ENCODE data around the gene MKLN1.

DNA sequence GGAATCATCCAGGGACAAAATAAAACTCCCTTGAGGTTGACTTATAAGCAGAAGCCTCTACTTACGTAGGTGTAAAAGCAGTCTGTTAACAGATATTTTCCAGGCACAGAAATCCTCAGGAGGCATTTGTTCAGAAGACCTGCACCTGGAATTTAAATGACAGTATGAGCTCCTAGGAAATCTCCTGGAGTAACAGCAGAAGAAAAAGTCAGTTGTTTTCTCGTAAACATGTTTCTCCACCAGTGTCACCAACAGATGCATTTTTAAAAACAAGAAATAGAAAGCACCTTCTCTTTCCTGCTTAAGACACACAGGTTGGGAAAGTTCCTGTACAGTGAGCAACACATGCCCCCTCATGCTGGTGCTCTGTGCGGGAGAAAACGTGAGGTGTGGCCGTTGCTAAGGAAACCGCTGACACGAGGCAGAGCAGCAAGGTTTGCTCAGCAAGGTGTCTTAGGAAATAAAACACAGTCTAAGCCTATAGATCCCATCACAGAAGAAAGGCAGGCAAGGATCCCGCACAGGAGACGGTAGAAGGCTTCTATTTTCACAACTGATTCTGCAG, 150.3 kb upstream of the KLF14 start:
- PRO-cap, 4 experiments, result no peak in any of the 4 experiments
- RAMPAGE, long total RNA, 2 experiments, result no peak in any of the 2 experiments

DNA sequence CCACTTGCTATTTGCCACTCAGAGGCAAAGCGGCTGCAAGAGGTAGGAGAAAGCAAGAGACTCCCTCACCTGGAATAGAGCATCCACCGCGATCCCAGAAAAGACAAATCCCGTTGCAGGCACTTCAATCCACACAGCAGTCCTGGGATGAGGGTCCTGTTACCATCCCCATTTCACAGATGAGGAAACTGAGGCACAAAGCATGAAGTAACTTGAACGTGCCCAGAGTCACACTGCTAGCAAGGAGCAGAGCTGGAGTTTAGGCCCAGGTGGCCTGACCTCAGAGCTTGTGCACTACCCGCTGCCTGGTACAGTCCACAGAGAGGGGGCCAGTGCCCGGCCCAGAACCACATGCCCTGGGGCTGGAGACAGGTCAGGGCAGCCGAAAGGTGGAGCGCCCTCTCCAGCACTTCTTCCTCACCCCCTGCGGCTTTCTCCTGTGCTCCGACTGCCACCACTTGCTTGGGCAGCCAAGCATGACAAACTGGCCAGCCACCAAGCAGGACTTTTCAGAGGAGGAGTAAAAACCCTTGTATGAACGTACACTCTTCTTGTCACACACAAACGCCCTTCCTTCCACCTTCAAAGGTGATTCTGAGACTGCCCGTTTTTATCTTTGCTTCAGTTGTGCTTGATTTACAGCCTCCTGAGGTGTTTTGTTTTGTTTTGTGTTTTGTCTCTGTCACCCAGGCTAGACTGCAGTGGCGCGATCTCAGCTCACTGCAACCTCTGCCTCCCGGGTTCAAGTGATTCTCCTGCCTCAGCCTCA, 164.0 kb upstream of the KLF14 start:
- PRO-cap, 4 experiments, result no peak in any of the 4 experiments
- RAMPAGE, long total RNA, 2 experiments, result no peak in any of the 2 experiments

DNA sequence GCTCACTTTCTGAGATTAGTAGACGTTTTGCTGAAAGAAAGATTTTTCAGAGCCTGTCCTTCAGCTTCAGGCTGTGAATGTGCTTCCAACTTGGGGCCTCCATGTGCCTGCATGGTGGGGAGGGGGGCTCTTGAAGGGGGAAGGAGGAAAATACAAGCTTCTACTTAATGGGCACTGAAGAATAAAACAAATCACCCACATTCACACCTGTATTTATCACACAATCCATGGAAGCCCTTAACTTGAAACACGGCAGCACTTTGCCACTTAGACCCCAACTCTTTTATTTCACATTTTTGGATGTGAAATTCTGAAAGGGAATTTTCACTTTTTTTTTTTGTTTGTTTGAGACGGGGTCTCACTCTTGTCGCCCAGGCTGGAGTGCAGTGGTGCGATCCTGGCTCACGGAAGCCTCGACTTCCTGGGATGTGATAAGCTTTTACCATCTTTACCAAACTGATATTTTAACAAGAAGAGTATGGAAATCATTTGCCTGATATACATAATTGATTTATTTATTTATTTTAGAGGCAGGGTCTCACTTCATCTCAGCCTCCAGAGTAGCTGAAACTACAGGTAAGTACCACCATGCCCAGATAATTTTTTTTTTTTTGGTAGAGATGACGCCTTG, 180.5 kb upstream of the KLF14 start:
- PRO-cap, 4 experiments, result no peak in any of the 4 experiments
- RAMPAGE, long total RNA, 2 experiments, result no peak in any of the 2 experiments

GRCh38 chr7:130935433-130936199, 201.6 kb upstream of the KLF14 start:
- PRO-cap, 4 experiments, result no peak in any of the 4 experiments
- RAMPAGE, long total RNA, 2 experiments, result no peak in any of the 2 experiments

DNA sequence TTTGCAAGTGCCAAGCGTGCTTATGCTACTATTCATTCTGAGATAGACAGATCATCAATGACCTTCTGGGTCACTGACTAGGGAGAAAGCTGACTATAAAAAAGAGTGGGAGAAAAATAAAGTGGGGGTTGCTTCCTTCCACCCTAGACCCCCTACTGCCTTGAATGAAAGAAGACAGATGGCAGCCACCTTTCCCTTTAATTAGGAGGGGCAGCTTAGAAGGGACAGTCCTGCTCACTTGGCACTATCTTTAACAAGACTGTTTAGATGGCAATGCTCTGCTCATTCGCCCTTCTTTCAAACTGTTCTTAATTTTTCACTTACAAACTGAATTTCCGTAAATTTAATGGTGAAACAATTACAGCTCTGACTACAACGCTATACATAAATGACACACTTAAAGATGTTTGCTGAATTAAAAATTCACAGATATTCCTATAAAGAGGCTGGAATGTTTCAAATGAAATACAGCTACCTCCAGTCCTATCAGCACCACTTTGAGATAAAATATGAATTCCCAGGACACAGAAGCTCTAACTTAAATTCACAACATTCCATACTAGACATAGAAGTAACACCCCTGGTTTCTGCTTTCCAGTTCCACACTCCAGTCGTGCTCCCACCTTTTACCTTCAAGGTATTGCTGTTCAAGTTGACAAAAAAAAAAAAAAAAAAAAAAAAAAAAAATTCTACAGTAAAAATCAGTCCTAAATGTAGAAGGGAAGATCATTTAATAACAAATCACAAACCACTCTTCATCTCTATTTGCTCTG, 206.0 kb upstream of the KLF14 start:
- PRO-cap, 4 experiments, result peak in 4 of 4 experiments; most common plus-strand start position 200 of the sequence (in 3); most common minus-strand start position 628 of the sequence (in 3)
- RAMPAGE, long total RNA, 2 experiments, result no peak in any of the 2 experiments

GRCh38 chr7:130940562-130941296, 206.7 kb upstream of the KLF14 start:
- PRO-cap, 4 experiments, result peak in 4 of 4 experiments; most common plus-strand start chr7:130940694 (in 4); most common minus-strand start chr7:130941062 (in 4)
- RAMPAGE, long total RNA, 2 experiments, result no peak in any of the 2 experiments

GRCh38 chr7:130957195-130957548, 223.2 kb upstream of the KLF14 start:
- PRO-cap, 4 experiments, result peak in 1 of 4 experiments; most common plus-strand start chr7:130957300 (in 1)
- RAMPAGE, long total RNA, 2 experiments, result no peak in any of the 2 experiments

DNA sequence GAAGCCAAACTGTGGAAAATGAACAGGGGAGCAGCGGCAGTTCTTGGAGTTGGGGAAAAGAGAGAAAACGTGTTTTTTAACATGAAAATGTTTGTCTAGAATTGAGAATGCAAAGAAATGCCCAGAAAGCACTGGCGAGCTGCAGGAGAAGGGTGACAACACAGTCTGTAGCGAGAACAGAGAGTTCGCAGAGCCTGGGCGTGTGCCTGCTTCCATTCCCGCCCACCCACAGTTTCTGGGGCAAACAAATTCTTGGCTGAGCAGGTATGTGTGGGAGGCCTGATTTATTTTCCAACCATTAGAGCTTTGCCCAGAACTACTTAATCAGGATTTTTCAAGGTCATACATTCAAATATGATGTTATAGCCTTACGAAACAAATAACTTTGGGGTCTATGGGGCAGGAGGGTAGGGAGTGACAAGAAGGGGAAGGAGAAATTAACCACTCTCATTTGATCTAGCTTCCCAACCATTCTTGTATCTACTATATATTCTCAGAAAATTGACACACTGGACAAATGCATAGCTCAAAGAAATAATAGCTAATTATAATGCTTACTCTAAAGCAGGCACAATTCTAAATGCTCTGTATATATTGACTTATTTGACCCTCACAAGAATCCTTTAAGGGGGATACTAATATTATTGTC, 260.8 kb upstream of the KLF14 start:
- PRO-cap, 4 experiments, result peak in 2 of 4 experiments; most common plus-strand start position 179 of the sequence (in 1); most common minus-strand start position 237 of the sequence (in 2)
- RAMPAGE, long total RNA, 2 experiments, result no peak in any of the 2 experiments

GRCh38 chr7:130995377-130996177, 261.6 kb upstream of the KLF14 start:
- PRO-cap, 4 experiments, result peak in 1 of 4 experiments; most common plus-strand start chr7:130996017 (in 1); most common minus-strand start chr7:130995761 (in 1)
- RAMPAGE, long total RNA, 2 experiments, result no peak in any of the 2 experiments

- PRO-cap, 4 experiments, result no peak in any of the 4 experiments
- RAMPAGE, long total RNA, 2 experiments, result no peak in any of the 2 experiments
Measured at GRCh38 chr7:131008659-131009150, 274.7 kb upstream of the KLF14 start.

DNA sequence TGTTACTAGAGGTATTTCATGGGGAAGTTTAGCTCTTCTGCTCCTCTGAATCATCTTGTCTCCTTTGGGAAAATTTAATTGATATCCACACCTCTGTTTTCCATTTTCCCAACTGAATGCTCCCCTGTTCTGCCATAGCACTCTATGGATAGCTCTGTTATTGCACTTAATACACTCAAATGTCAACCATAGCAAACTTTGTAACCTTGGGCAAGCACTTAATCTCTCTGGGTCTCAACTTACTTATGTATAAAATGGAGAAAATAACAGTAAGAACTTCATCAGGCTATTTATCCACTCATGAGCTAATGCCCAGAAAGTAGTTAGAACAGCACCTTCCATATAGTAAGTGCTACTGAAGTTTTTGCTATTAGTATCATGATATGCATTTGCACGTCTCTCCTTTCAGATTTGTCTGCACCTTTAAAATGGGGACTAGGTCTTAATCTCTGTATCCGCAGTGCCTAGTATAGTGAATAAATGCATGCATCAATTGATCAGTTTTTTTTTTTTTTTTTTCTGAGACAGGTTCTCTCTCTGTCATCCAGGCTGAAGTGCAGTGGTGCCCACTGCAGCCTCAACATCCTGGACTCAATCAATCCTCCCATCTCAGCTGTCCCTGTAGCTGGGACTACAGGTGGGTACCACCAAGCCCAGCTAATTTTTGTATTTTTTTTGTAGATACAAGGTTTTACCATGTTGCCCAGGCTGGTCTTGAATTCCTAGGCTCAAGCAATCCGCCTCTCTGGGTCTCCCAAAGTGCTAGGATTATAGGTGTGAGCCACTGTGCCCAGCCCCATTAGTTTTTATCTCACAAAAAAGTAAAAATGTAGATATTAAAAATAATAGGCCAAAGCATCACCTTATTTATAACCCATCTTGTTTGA, 290.4 kb upstream of the KLF14 start:
- PRO-cap, 4 experiments, result no peak in any of the 4 experiments
- RAMPAGE, long total RNA, 2 experiments, result no peak in any of the 2 experiments

GRCh38 chr7:131027129-131028104, 293.4 kb upstream of the KLF14 start:
- PRO-cap, 4 experiments, result no peak in any of the 4 experiments
- RAMPAGE, long total RNA, 2 experiments, result no peak in any of the 2 experiments

DNA sequence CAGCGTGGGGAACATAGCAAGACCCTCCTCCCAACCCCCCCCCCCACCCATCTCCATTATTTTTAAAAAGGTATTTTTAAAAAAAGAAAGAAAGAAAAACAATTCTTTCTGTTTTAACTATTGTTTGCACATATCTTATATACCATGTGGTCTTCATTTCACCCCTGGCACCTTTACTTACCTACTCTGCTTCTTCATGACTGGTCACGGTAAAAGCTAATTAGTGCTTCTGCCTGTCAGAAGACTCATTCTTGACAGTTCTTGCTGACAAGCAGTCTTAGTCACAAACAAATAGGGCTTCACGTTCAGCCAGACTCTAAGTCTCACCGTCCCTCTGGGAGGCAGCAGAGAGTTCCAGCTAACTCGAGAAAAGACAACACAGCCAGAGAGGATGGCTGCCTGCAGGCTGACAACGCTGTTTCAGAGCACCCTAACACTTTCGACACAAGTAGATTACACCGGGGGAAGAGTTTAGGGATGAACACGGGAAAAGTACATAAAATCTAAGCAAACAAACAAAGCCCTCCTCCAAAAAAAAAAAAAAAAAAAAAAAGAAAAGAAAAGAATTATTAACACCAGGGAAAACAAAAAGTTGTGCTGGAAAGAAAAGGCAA, 258.5 kb upstream of the MKLN1 start:
- PRO-cap, 4 experiments, result peak in 3 of 4 experiments; most common plus-strand start position 385 of the sequence (in 3); most common minus-strand start position 289 of the sequence (in 1)
- RAMPAGE, long total RNA, 2 experiments, result no peak in any of the 2 experiments

GRCh38 chr7:131105109-131105475, 222.6 kb upstream of the MKLN1 start:
- PRO-cap, 4 experiments, result no peak in any of the 4 experiments
- RAMPAGE, long total RNA, 2 experiments, result no peak in any of the 2 experiments

GRCh38 chr7:131107305-131107538, 220.5 kb upstream of the MKLN1 start:
- PRO-cap, 4 experiments, result no peak in any of the 4 experiments
- RAMPAGE, long total RNA, 2 experiments, result no peak in any of the 2 experiments

DNA sequence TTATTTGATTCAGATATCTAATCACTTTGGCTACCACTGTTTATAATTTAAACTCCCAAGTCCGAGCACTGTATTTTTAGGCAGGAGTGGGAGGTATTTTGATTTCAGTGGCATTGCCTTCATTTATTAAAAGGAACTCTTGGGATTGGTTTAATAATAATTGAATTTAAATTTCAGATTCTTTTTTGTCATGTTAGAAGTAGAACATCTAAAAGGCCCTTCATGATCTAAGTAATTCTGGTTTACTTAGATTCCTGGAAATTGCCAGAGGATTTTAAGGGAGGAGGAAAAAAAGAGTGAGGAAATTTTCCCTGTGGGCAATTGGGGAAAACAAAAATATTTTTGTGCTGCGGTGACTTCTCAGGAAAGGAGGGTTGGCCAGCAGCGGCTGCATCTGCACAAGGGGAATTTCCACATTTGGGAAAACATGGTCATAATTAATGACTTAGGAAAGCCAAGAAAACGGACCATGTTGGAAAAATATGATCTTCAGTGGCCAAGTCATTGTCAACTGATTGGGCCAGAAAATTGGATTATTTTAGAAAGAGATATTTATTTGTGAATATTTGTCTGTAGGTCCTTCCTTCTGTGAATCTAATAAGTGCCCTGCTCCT, 124.5 kb upstream of the MKLN1 start:
- PRO-cap, 4 experiments, result no peak in any of the 4 experiments
- RAMPAGE, long total RNA, 2 experiments, result no peak in any of the 2 experiments

DNA sequence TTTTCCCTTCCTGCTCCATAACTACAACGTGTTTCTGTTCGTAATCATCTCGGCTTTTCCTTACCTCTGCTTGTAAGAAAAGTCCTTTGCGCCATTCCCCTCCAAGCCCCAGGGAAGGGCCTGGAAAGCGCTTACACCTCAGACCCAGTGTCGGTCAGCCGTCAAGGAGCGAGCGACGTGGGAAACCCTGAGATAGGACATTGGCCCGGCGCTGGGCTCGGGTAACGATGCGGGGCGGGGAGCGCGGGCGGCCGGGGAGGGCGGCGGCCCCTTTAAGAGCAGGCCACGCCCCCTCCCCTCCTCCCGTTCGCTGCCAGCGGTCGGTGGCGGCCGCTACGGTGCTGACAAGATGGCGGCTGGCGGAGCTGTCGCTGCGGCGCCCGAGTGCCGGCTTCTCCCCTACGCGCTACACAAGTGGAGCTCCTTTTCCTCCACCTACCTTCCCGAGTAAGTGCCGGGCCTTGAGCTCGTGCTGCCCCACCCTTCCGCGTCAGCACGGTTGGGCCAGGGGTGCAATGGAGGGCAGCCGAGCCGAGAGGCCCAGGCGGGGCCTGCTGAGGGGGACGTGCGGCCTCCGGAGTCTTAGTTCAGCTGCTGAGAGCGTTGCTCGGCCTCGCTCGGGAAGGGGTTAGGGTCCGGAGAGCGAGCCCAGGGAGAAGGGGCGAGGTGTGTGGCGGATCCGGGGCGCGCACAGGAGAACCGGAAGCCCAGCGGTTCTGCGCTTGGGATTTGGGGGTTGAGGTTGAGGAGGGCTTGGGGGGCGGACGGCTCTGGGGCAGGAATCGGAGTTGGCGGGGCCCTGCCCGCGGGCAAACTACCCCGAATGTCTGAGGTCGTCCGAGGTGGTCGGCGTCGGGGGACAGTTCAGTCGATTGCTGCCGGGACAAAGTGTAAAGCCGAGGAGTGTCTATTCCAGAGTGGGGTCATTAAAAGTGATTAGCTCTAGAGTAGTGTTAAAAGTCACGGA, at the start of gene MKLN1:
Gene MKLN1, plus strand, starts transcription at position 326 of the 967 bp plus-strand sequence.
- PRO-cap, 4 experiments, result peak in 4 of 4 experiments; most common plus-strand start position 344 of the sequence (in 4); most common minus-strand start position 202 of the sequence (in 4)
- RAMPAGE, long total RNA, 2 experiments, result start-site peak on the plus strand in 2 of 2 experiments, centred at positions 340 to 349 of the sequence, 131 to 166 reads per replicate; start-site peak on the minus strand in 1 of 2 experiments, centred at position 189 of the sequence, 44 reads per replicate

DNA sequence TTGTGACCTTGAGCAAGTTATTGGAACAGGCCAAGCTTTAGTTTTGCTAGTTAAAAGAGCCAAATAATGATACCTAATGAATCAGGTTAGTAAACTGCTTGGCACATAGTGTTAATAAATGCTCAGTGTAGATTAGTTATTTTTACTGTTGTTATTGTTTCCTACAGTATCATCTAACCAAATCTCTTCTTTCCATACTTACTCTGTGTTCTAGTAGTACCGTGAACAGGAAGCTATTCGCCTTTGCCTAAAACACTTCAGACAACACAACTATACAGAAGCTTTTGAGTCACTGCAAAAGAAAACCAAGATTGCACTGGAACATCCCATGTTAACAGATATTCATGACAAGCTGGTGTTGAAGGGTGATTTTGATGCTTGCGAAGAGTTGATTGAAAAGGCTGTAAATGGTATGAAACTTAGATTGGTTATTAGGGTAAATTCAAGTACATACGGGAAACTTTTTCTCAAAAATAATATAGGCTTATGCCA, 71.4 kb downstream of the MKLN1 start:
- PRO-cap, 4 experiments, result no peak in any of the 4 experiments
- RAMPAGE, long total RNA, 2 experiments, result no peak in any of the 2 experiments

DNA sequence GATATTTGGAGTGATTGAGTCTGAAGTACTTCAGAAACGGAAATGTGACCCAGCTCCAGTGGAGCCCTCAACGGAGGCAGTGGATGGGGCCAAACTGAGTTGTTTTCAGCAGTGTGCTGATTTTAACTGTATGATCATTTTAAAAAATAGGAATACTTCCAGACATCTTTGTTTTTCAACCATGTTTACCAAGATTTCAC, 114.1 kb downstream of the MKLN1 start:
- PRO-cap, 4 experiments, result no peak in any of the 4 experiments
- RAMPAGE, long total RNA, 2 experiments, result no peak in any of the 2 experiments

DNA sequence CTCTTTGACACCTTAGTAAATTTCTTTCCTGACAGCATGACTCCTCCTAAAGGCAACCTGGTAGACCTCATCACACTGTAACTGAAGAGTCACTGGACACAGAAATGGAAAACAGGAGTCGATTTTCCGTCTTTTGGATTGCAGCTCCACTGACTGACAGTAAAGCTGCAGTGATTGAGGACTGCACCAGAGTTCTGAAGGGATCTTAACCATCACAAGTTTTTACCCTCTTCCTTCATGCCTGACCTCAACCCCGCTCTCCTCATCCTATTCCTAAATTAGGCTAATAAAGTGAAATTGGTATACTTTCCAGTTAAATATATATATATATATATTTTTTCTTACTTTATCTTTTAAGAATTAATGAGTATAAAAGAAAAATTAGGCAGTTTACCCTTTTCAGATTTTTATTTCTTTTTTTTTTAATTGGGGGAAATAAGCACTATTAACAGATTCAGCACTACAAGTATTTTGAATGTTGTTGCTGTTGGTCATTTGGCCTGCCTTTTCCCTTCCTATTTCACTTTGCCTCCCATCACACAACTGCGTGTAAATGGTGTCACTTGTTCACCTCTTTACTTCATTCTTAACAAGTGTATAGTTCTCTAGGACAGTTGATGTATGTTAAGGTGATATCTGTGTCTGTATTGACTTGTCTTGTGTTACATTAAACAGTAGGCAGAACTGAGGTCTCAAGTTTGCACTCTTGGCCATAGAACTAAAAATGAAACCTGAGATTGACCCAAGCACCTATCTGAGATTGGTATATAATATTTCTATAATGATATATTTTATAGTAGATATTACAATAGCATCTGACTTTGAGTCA, 68.6 kb downstream of the PODXL start:
- PRO-cap, 4 experiments, result peak in 1 of 4 experiments; most common plus-strand start position 228 of the sequence (in 1)
- RAMPAGE, long total RNA, 2 experiments, result no peak in any of the 2 experiments

All from right lobe of liver (tissue), 4 donors.